Endometrial microvascular endothelial cells (primary cell): ENCODE measurements around the gene UBE2K.

DNA sequence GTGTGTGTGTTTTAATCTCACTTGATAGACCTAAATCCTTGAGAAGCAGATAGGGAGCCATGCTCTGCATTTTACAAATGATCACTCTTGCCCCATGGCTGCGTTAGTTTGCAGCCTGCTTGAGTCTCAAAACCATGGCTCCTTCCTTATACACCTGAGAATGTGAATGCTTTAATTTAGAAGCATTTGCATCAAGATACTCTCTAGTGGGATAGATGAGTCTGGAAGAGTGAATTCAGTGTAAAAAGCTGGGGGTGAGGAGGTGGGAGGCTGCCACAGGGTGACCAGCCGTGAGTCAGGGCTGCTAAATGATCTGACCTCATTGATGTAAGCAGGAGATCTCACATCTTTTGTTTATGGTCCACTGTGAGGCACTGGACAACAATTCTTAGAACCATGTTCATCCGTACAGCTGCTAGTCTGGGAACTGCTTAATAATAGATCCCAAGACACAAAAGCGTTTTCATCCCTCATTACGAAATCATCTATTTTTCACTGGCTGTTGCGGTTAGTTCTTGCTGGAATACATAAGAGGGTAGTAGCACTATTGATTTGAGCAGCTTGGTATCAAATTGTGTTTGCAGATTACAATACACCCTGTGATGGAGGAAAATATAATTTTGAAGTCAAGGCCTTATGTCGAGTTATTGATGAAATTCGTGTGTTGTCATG, 14.0 kb downstream of the KLF3 start:
- RAMPAGE, long total RNA: no peak

GRCh38 chr4:38743772-38744365, 38.9 kb downstream of the TLR10 start:
- RAMPAGE, long total RNA: no peak

DNA sequence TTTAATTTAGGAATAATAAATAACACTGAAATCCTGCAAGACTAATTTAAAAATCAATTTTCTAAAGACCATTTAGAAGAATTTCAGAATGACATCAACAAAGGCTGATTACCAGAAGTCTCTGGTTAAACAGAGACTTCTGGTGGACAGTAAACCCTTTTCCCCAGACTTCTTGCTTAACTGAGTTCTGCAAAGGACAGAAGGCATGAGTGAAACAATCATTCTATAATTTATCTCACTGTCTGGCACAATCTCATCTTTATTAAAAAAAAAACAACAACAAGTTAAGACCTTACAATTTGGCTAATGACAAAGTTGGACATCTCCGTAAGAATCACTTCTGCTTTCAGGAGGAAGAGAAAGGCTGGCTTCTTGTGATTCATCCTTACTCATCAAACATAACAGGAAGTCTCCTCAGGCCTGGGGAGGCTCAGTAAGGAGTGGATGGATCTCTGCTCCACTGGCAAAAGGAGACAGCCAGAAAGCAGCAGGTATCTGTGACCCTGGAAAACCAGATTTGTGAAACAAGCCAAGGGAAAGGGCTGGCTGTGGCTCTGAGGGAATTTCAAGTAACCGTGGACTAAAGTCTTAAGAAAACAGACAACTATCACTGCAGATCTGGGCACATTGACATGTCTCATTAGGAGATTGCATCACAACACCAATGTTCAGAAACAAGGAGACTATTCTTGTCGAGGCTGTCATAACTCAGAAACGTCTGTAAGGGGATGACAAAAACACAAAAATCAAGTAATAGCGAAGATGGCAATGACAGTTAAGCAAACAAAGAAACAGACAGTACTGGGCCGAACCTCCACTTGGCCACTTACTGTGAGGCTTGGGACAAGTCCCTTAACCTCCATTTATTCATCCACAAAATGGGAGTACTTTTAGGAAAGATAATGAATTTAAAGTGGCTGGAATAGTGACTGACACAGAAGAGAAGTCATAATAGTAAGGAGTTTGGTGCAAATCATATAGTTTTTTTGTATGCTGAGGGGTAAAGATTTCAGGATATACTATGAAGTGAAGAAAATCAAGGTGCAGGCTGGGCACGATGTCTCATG, 1.1 kb upstream of the TLR6 start:
- RAMPAGE, long total RNA: no peak

GRCh38 chr4:38950501-38951378, 81.5 kb downstream of the TMEM156 start:
- RAMPAGE, long total RNA: no peak

GRCh38 chr4:38965683-38966193, 66.5 kb downstream of the TMEM156 start:
- RAMPAGE, long total RNA: no peak

DNA sequence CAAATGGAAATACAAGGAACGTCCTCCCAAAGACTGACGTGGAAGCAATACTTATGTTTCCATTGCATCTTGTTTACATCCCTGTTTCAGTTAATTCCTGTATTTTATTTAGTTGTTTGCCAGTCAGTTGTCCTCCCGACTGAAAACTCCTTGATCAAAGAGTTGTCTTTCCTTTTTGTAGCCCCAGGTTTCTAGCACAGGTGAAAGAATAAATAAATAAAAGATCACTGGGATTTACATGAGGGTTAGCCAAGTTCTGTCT, 3.9 kb downstream of the TMEM156 start:
- RAMPAGE, long total RNA: no peak

DNA sequence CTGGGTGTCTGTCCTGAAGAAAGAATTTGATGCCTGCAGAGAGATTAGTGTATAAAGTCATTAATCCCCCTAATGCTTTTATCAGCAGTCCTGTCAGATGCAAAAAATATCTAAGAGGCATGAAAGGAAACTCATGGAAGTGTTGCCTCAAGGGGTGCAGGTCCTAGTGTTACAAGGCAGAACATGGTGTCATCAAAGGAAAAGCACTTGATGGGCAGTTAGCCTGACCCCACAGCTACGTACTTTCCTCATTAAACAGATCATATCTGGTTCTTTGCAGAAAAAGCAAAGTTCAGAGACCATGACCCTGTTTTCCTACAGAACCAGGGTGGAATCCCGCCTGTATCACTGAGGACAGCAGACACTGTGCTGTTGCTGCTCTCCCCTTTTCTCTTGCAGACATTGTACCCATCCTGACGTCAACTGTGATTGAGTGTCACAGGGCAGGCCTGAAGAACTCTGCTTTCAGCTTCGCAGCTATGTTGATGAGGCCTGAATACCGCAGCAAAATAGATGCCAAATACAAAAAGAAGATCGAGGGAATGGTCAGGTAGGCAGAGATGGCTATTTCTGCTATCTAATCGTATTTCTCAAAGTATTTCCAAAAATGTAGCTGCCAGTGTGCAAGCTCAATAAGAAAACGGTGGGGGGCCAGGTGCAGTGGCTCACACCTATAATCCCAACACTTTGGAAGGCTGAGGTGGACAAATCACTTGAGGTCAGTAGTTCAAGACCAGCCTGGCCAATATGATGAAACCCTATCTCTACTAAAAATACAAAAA, 91.6 kb downstream of the RFC1 start:
- RAMPAGE, long total RNA: no peak

GRCh38 chr4:39314176-39315096, 51.7 kb downstream of the RFC1 start:
- RAMPAGE, long total RNA: no peak

GRCh38 chr4:39366888-39367071, 618 bp upstream of the RFC1 start:
- RAMPAGE, long total RNA: no peak

DNA sequence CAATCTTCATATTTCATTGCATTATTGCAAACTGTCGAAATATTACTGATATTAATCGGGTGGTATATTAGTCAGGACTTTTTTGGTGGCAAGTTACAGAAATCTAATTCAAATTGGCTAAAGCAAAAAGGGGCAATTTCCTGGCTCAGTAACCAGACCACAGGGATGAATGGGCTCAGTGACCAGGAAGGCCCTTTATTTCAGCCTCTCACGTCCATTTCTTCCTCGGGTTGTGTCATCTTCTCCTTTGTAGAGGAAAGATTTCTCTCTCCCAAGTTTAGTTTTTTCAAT, 6.1 kb downstream of the KLB start:
- RAMPAGE, long total RNA: no peak

- RAMPAGE, long total RNA: no peak
Measured at GRCh38 chr4:39451286-39452015, 7.3 kb downstream of the RPL9 start.

DNA sequence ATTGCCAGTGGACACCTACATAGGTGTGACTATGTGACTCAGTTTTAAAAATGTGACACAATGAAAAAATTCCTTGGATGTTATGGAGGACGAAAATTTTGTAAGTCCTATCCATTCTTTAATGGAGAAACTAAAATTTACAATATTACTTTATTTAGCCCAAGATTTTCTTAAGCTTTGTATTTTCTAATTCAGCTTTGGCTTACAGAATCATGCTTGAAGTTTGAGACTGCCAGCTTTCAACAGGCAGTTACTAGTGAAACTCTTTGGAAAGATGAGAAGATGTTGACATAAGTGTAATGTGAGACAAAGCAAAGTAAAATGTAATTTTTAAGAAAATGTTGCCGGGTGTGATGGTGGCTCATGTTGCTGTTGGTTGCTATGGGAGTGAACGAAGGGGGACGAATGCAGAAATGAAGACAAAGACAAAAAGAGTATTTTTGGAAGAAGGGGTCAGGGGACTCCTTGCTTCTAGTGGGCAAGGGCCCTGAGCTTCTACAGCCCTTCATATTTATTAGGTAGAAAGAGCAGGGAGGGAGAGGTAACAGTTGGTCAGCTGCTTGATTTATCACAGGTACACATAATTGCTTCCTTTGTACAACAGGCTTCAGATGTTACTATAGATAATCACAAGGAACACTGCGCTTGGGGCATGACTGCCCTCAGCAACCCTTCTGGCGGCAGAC, 11.8 kb upstream of the UGDH start:
- RAMPAGE, long total RNA: no peak

GRCh38 chr4:39613070-39613740, 25.5 kb downstream of the SMIM14 start:
- RAMPAGE, long total RNA: no peak

DNA sequence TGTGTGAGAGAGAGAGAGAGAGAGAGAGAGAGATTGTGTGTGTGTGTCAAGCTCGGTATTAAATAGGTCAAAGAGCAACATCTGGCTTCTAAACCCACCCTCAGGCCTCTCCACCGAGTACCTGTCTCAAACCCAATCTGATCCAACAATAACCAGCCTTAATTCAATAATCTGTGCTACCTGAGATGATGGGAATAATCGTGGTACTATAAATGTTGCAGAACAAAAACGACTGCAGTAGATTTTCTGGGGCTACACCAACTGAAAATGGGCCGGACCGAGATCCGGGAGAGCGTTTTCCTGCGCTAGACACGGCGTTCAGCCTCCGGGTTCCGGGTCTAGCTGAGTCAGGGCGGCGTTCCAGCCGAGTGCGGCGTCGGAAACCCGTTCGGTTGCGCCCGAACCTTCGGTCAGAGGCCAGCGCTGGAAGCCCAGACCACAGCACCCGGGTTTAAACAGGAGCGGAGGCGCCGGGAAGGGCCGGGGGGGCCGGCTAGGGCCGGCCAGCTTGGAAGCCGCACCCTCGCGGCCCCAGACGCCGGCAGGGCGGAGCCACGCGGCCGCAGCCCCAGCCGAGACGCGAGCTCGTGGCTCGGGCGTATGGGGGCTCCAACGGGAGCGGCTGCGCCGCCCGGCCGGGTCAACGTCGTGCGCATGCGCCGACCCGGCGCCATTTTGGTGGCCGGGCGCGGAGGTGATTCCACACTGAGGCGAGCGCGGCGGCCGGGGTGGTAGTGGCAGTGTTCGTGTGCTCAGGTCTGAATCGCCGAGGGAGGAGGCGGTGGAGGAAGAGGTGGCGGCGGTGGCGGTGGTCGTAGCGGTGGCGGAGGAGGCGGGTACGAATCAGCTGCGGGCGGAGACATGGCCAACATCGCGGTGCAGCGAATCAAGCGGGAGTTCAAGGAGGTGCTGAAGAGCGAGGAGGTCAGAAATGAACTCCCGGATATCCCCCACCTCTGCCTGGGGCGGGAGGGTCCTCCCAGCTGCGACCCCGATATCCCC, at the start of gene UBE2K:
Gene UBE2K, plus strand, starts transcription at position 670 of the 1,002 bp plus-strand sequence.
- RAMPAGE, long total RNA: start-site peak on the plus strand centred at position 681 of the sequence, 56 bp wide, 352 and 292 reads in 2 replicates

GRCh38 chr4:39719869-39720402, 22.0 kb downstream of the UBE2K start:
- RAMPAGE, long total RNA: no peak

DNA sequence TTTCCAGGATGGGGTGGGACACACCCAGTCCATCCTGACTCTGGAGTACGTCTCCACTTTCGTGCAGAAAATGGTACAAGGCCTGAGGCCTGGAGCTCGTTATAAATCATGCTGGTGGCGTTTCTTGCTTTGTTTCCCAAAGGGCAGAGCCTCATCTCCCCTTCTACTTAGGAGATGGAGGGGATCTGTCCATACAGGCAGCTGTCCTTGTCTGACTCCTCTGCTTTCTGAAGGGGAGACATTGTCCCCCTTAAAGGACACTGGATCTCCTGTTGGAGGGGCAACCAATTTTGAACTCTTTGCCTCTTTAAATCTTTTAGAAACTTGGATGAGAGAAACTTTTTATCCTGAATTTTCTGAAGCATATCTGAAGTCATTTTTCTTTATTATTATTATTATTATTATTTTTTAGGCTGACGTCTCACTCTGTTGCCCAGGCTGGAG, 3.0 kb upstream of the RHOH start:
- RAMPAGE, long total RNA: no peak

GRCh38 chr4:40197500-40198794, 1.1 kb downstream of the RHOH start:
- RAMPAGE, long total RNA: no peak

DNA sequence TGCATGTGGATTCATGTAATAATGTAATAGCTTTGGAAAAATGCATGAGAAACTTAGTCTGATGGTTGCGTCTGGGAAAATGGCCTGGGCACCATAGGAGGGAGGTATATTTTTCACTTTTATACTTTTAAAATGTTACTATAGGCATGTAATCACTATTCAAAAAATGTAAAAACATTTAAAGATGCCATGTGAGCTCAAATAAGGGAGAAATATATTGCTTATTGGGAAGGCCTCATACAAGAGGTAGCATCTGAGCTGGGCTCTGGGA, 22.6 kb downstream of the RHOH start:
- RAMPAGE, long total RNA: no peak

DNA sequence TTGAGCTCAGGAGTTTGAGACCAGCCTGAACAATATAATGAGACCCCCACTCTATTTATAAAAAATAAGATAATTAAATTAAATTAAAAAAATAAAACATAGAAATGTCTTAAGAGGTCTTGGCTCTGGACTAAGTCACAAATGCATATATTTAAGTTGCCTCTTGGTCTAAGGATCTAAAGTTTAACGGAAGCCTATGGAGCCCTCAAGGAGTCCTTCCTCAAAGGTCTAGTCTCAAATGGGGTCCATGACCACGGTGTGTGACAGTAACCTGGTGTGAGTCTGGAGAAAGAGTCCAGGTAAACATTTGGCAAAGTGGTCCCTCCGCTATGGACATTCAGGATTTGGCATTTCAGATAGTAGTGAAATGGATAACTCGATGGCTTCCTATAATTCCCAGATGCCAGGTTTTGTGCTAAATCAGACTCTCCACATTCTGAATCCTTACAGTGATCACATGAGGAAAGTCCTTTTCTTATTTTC, 44.1 kb downstream of the RHOH start:
- RAMPAGE, long total RNA: no peak

DNA sequence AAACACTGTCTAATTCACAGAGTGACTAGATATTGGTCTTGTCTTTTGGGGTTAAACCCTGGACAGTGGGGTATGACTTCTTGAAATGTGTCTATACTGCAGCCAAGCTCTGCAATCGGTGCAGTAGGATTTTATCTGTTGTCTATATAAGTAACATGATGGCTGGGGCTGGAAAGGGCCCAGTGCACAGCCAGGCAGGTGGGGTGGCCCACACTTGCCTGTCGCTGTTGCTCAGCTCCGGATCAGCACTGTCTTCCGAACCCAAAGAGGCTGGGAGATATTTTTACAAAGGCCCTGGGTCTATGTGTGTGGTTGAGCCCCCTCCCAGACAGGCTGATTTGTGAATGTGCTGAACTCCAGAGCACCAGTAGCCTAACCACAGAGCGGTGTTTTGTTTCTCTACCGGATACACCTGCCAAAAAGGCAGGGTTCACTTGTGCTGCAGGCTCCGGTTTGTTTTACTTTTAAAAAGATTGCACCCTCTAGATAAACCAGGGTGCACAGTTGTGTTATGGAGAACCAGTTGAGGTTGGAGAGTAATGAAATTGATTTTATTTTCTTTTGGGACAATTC, 33.5 kb upstream of the CHRNA9 start:
- RAMPAGE, long total RNA: no peak